Measurements from ENCODE around the genes GOLGA6L22 and CYFIP1.

- CAGE, long polyA plus RNA = no peak
- RRBS = no CpG with 5 or more reads among the region's 2 CpGs
These were observed 315.4 kb downstream of the GOLGA6L6 start for GRCh38 chr15:20226246-20226577.

DNA sequence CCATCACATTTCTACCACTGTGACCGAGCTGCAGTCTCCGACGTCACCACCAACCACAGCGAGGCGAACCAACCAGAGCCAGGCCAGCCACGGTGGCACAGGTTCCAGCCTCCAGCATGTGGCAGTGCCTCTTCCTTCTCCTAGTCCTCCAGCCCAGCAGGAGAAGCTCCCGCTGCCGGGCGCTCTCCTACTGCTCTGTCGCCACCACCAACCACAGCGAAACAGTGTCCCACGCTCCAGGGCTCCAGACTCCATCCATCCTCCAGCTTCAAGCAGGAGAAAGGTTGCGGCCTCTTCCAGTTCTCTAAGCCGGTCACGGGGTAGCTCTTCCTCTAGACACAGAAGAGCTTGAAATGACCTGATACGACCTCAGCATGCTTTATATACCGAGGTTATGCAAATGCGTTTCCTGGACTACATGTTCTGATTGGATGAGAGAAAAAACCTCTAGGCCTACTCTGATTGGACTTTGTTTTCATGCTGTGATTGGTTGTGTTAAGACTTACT lies 177.7 kb downstream of the POTEB3 start:
- CAGE, long polyA plus RNA = no peak
- RRBS = no CpG with 5 or more reads among the region's 18 CpGs

DNA sequence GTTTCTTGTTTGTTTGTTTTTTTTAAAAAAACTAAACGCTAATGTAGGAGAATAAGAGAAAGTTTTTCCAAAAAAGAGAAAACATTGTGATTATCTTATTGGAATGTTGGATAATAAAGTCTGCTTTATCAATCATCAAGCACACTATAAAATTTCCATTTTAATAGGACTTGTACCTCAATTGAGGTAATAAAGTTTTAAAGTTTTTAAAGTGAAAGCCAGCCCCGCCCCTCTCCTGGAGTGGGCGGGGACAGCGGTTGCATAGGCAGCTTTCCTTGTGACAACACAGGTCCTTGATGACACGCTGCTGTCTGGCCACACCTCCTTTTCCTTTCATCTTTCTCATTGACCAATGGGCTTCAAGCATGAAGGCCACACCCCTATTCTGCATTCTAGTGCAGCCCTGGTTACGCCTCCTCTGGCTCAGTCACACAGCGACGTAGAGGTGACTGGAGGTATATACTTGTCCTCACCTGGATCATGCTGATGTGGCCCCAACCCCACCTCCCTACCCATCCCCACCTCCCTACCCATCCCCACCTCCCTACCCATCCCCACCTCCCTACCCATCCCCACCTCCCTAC lies at the start of gene GOLGA6L22:
Gene GOLGA6L22 (plus strand): TSS at position 390 of the 584 bp plus-strand sequence.
- CAGE, long polyA plus RNA = no peak
- RRBS = no CpG with 5 or more reads among the region's 8 CpGs

DNA sequence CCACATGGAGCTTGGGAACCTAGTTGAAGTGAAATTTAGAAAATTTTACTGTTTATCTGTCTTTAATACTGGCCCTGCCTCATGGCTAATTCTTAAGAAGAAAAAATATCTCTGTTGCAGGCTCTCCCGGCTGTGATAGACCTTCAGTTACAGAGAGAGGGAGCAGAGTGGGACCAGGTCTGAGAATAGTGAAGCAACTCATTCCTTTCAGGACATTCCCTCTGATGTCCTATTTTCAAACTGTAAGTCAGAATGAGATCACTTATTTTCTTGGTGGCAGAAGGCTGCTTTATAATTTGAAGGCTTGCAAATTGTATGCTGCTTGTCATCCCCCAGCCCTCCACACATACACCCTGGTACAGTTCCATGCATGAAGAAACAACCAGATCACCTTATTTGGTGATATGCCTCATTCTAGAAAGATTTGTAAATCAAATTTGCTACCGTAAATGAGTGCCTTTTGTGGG lies 6.6 kb downstream of the NIPA2 start:
- CAGE, long polyA plus RNA = no peak
- RRBS = no CpG with 5 or more reads among the region's 2 CpGs

GRCh38 chr15:22951865-22952290 lies 28.3 kb downstream of the CYFIP1 start:
- CAGE, long polyA plus RNA = no peak
- RRBS = no CpG with 5 or more reads among the region's 15 CpGs

GRCh38 chr15:22980208-22981339 lies at the start of gene CYFIP1:
TSS of gene CYFIP1 (minus strand) at chr15:22980368.
- CAGE, long polyA plus RNA = start-site peak on the minus strand at chr15:22980302-22980373, 546 and 396 reads in 2 replicates
- RRBS = no CpG with 5 or more reads among the region's 99 CpGs

GRCh38 chr15:23303587-23304009 lies 30.4 kb downstream of the GOLGA6L26 start:
- CAGE, long polyA plus RNA = no peak
- RRBS = no CpG with 5 or more reads among the region's 58 CpGs

GRCh38 chr15:23311173-23311734 lies 22.7 kb downstream of the GOLGA6L26 start:
- CAGE, long polyA plus RNA = no peak
- RRBS = no CpG with 5 or more reads among the region's 15 CpGs

- CAGE, long polyA plus RNA = no peak
- RRBS = no CpG with 5 or more reads among the region's 5 CpGs
These were observed 44.6 kb downstream of the GOLGA8S start for GRCh38 chr15:23399186-23399421.

DNA sequence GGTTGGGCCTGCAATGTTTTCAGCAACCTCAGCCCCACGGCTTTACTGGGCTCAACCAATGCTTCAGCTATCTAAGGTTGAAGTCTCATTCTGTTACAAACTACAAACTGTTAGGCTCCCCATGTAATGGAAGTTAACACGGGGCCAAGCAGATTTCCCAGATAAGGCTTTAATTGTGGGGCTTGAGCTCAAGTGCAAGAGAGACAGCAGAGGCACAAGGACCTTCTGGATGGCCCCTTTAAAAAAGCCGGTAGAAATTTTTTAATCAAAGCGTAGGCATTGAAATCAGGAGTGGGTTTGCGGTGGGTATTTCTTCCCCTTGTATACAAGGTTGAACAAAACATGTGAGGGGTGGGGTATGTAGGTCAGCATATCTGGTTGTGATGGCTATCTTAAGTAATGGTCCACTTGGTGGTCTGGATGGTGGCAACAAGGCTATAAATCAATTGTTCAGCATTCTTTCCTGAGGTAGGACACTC lies 52.7 kb upstream of the MKRN3 start:
- CAGE, long polyA plus RNA = no peak
- RRBS = no CpG with 5 or more reads among the region's 5 CpGs

GRCh38 chr15:23797375-23798186 lies 110.5 kb upstream of the NDN start:
- CAGE, long polyA plus RNA = no peak
- RRBS = no CpG with 5 or more reads among the region's 21 CpGs

GRCh38 chr15:23840110-23840510 lies 153.0 kb upstream of the NDN start:
- CAGE, long polyA plus RNA = no peak
- RRBS = no CpG with 5 or more reads among the region's 2 CpGs

GRCh38 chr15:24856115-24856867 lies 98.5 kb upstream of the SNRPN start:
- CAGE, long polyA plus RNA = no peak
- RRBS = no CpG with 5 or more reads among the region's 10 CpGs

DNA sequence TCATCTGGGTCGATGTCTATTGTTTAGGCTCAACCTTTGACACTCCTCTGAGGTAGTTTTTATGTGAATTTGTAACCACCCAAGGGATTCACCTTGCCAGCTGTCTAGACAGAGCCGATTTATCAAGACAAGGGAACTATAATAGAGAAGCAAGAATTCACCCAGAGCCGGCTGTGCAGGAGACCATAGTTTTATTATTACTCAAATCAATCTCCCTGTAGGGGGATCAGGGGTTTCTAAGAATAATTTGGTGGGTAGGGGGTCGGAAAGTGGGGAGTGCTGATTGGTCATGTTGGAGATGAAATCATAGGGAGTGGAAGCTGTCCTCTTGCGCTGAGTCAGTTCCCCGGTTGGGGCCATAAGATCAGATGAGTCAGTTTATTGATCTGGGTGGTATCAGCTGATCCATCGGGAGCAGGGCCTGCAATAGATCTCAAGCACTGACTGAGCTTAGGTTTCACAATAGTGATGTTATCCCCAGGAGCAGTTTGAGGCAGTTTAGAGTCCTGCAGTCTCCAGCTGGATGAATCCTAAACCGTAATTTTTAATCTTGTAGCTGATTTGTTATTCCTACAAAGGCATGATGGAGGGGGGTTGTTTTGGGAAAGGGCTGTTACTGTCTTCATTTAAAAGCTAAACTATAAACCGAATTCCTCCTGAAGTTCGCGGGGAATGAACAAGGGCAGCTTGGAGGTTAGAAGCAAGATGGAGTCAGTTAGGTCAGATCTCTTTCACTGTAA lies 97.0 kb upstream of the SNRPN start:
- CAGE, long polyA plus RNA = no peak
- RRBS = no CpG with 5 or more reads among the region's 11 CpGs

DNA sequence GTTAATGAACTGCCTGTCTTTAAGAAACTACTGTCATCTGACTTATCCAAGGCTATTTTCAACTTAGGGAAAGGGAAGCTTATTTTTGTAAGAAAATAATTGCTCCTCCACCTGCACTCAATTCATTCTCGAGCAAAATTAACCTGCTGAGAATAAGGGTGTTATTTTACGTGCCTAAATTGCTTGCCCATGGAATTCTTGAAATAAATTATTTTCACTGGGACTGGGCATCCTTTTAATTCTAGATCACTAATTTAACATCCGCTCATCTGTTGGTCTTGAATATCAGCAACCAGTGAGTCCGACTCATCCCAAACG lies 100.1 kb downstream of the ATP10A start:
- CAGE, long polyA plus RNA = no peak
- RRBS = no CpG with 5 or more reads among the region's 5 CpGs

DNA sequence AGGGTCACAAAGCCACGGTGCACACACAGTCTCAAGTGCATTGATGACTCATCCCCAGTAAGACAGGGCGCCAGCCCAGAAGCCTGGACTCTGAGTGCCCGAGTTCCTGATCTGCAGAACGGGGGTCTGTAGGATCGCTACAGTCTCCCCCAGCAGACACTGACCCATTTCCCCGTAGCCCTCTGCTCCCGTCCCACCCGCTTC lies 75.0 kb downstream of the ATP10A start:
- CAGE, long polyA plus RNA = no peak
- RRBS = no CpG with 5 or more reads among the region's 8 CpGs

GRCh38 chr15:25933599-25934161 lies 70.6 kb upstream of the ATP10A start:
- CAGE, long polyA plus RNA = no peak
- RRBS = no CpG with 5 or more reads among the region's 20 CpGs

- CAGE, long polyA plus RNA = no peak
- RRBS = no CpG with 5 or more reads among the region's 9 CpGs
These were observed 72.8 kb downstream of the GABRG3 start for GRCh38 chr15:27043614-27044303.

GRCh38 chr15:27095363-27096298 lies 124.7 kb downstream of the GABRG3 start:
- CAGE, long polyA plus RNA = no peak
- RRBS = no CpG with 5 or more reads among the region's 21 CpGs

GRCh38 chr15:27479455-27479909 lies 508.5 kb downstream of the GABRG3 start:
- CAGE, long polyA plus RNA = no peak
- RRBS = no CpG with 5 or more reads among the region's 1 CpG

Measured in AG04450 (cell line).